Colon Carcinoma Metastatic in the Brain (tissue), 2 donors: ENCODE data around the gene C3orf38.

GRCh38 chr3:75504555-75505427 lies 159.3 kb upstream of the FRG2C start:
- PRO-cap, 2 experiments: no peak in any of the 2 experiments

GRCh38 chr3:75575255-75575533 lies 88.9 kb upstream of the FRG2C start:
- PRO-cap, 2 experiments: no peak in any of the 2 experiments

- PRO-cap, 2 experiments: peak in 1 of 2 experiments; most common plus-strand start chr3:75672262 (in 1); most common minus-strand start chr3:75672529 (in 1)
These were observed 8.0 kb downstream of the FRG2C start for GRCh38 chr3:75671641-75672988.

GRCh38 chr3:77468179-77468410 lies 428.2 kb downstream of the ROBO2 start:
- PRO-cap, 2 experiments: no peak in any of the 2 experiments

- PRO-cap, 2 experiments: no peak in any of the 2 experiments
These were observed 923.6 kb downstream of the ROBO1 start for GRCh38 chr3:78843987-78844790.

- PRO-cap, 2 experiments: peak in 1 of 2 experiments; most common plus-strand start chr3:78921765 (in 1)
These were observed 846.3 kb downstream of the ROBO1 start for GRCh38 chr3:78921503-78921924.

DNA sequence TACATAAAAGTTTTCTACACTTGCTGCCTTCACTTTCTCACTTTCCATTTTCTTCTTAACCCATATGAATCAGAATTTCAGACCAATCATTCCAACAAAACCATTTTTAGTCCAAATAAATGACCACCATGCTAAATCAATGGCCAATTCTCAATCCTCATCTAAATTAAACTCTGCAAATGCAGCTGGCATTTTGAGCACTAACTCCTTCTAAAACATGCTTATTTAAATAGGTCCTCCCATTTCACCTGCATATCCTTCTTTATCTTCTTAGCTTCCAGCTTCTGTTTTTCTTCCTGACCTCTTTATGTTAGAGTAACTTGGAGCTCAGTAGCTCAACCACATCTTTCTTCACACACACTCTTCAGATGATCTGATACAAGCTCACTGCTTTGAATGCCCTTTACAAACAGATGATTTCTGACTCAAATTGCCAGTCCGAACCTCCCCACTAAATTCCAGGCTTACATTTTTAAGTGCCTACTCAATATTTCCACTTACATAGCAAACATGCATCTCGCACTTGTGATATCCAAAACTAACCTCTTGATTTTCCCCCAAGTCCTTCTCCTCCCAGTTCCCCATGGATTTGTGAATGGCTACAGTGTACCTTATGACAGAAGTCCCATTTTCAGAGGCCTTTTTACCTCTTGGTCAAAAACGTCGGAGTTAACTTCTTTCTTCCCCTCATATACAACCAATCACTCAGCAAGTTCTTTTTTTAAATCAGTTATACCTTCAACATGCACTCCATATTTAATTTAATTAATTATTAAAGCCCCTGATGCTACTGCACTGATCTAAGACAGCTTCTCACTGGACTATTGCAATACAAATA lies 139.1 kb downstream of the GBE1 start:
- PRO-cap, 2 experiments: no peak in any of the 2 experiments

- PRO-cap, 2 experiments: no peak in any of the 2 experiments
These were observed 44.5 kb downstream of the GBE1 start for GRCh38 chr3:81716712-81717595.

DNA sequence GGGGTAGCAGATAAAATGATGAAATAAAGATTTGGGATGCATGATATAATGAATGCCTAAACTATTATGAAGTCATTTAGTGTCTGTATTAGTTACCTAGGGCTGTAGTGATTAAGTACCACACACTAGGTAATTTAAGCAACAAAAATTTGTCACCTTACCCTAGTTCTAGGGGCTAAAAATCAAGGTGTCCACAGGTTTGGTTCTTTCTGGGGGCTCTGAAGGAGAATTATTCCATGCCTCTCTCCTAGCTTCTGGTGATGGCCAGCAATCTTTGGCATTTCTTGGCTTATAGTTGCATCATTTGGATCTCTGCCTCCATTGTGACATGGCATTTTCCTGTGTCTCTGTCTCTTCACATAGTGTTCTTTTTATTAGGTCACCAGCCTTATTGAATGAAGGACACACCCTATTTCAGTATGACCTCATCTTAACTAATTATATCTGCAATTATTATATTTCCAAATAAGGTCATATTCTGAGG lies 3.1 kb upstream of the GBE1 start:
- PRO-cap, 2 experiments: no peak in any of the 2 experiments

GRCh38 chr3:82354079-82354668 lies 592.7 kb upstream of the GBE1 start:
- PRO-cap, 2 experiments: no peak in any of the 2 experiments

- PRO-cap, 2 experiments: no peak in any of the 2 experiments
These were observed 654.5 kb upstream of the CADM2 start for GRCh38 chr3:84304050-84304998.

- PRO-cap, 2 experiments: no peak in any of the 2 experiments
These were observed 522.5 kb downstream of the VGLL3 start for GRCh38 chr3:86468446-86468825.

- PRO-cap, 2 experiments: no peak in any of the 2 experiments
These were observed 2.8 kb upstream of the VGLL3 start for GRCh38 chr3:86993742-86994079.

DNA sequence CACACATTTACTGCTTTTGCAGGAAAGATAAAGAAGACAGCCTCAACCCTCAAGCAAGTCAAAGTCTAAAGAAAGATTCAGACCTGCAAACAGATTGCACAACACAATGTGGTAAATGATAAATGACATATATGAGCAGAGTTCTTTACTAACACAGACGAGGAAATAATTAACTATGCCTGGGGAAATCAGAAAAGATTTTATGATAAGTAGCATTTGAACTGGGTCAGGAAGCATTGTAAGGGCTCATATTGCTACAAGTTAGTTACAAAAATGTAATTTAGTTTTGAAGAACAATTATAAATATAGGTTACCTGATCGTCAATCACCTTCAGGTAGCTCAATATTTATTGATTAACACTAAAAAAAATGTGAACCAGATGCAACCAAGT lies 20.8 kb upstream of the CHMP2B start:
- PRO-cap, 2 experiments: peak in 1 of 2 experiments; most common plus-strand start position 215 of the sequence (in 1)

DNA sequence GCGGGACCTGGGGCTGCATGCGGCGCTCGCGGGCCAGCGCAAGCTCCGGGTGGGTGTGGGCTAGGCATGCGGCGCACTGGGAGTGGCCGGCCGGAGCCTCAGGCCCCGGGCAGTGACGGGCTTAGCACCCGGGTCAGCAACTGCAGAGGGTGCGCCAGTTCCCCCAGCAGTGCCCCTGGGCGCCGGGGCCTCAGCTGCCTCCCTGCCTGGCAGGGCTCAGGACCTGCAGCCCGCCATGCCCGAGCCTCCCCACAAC lies 98.9 kb upstream of the POU1F1 start:
- PRO-cap, 2 experiments: no peak in any of the 2 experiments

- PRO-cap, 2 experiments: peak in 2 of 2 experiments; most common plus-strand start chr3:88149731 (in 2); most common minus-strand start chr3:88149901 (in 2)
These were observed at the start of gene C3orf38 for GRCh38 chr3:88149485-88150450. TSS of gene C3orf38 (plus strand) at chr3:88149959.

GRCh38 chr3:88774844-88775044 lies 332.7 kb upstream of the EPHA3 start:
- PRO-cap, 2 experiments: no peak in any of the 2 experiments

DNA sequence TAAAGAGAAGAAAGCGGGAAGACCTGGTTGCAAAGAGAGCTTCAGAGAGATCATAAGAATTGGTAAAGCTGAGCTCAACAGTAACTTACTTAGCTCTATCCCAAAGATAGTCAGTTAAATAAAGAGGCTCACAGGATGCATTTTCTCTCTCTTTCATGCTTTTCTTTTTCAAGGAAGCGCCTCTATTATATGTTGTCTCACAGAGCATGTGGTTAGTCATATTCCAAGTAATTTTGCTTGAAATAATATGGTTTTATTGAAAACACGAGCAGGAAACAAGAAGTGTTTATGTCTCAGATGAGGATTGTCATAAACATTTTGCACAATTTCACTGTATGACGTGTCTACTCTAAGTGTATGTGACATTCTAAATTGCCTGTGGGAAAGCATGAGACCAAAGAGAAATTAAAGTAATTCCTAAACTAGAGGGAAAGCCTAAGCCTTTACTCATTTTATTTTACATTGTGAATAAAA lies 818.5 kb downstream of the EPHA3 start:
- PRO-cap, 2 experiments: no peak in any of the 2 experiments

DNA sequence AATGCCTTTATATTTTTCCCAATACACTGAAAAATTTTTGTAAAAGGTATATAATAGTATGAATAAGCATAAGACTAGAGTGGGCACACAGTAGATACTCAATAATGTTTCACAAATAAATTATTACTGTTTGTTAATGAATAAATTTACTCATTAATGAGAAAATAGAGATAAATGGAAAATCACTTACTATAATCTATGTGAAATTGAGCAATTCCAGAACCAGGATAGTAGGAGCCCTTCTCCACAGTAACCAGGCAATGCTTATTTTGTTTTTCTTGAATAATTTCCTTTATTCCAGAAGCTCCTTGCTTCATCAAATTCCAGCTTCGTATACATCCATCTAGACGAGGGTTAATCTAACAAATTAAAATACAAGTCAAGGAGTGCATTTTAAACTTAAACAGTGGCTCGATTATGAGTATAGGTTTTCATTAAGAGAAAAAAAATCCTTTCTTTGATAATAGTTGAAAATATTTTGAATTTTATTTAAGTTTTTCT lies 89.1 kb downstream of the PROS1 start:
- PRO-cap, 2 experiments: no peak in any of the 2 experiments

DNA sequence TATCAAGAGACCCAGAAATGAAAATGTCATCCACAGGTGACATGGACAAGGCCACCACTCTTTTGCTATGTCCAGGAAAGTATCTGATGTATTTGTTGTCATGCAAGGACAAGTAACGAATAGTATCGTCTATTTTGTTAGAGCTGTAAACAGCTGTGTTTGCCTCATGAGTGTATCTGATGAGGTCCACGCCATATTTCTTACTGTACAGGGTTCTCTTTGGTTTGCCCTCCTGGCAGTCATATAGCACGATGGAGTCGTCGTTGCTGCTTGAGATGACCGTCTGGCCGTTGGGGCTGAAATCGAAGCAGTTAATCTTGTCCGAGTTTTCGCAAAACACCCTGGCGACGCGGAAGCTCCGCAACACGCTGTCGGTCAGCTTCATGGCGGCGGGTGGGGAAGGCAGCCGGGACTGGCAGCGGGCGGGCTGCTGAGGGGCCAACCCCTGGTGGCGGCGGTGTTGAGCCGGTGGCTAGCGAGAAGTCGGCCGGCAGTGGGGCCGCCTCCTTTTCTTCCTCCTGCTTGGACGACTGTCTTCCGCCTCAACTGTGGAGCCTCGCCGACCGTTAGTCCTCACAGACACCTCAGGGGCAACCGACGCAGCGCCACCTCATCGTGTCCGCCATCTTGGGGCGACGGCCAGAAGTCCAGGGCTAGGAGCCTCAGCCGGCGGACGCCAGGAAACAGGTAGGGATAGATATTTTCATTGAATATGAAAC lies 874.9 kb downstream of the NSUN3 start:
- PRO-cap, 2 experiments: no peak in any of the 2 experiments